Metastatic Liver Carcinoma in the Adrenal Gland (tissue), 2 donors: Measurements from ENCODE around the genes EPOR, RGL3, ZNF443 and GNG14.

GRCh38 chr19:11351669-11352074 is 3.6 kb upstream of the PLPPR2 start:
- PRO-cap, 2 experiments, result no peak in any of the 2 experiments

DNA sequence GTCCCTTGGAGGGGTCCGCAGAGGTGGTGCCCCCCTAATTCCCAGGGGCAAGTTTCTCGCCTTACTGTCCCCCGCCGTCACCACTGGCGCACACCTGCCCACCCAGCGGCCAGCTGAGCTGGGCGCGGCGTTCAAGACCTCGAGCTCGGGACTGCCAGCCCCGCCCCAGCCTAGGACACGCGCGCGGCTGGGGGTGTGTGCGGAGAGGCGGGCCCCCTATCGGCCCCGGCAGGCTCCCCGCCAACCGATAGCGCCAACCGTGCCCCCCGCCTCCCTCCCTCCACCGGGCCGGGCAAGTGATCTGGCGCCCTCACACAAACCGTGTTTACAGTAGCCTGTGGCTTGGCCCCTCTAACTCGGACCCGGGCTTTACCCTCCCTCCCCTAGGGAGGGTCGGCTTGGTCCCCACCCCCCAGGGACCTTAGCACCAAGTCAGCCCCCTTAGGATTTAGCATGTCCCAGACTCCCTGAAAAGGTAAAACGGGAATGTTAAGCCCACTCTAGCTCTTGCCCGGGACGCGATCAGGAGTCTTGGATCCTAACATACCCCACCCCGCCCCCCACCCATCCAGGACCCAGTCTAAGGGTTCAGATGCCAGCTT is 647 bp downstream of the EPOR start:
- PRO-cap, 2 experiments, result peak in 1 of 2 experiments; most common minus-strand start position 147 of the sequence (in 1)

DNA sequence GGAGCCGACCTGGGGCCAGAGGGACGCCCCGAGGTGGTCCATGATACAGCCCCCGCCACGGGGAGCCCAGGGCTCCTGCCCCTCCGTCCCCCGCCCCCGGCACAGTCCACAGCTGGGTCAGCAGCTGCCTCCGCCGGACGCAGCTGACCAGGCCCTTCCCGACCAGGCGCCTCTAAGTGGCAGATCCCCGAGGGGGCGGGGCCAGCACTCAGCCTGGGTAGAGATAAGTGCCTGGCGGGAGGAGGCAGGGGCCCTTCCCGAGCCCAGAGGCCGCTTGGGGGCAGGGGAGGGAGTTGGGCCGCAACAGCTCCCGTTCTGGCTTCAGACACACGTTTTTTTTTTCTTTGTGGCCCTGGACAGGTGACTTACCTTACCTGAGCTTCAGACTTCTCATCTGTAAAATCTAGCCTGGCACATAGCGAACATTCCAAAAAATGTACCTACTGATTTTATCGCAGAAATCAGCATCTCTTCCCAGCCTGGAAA is at the start of gene EPOR:
Gene EPOR, minus strand, starts transcription at position 149 of the 486 bp plus-strand sequence.
- PRO-cap, 2 experiments, result peak in 2 of 2 experiments; most common minus-strand start position 103 of the sequence (in 2)

DNA sequence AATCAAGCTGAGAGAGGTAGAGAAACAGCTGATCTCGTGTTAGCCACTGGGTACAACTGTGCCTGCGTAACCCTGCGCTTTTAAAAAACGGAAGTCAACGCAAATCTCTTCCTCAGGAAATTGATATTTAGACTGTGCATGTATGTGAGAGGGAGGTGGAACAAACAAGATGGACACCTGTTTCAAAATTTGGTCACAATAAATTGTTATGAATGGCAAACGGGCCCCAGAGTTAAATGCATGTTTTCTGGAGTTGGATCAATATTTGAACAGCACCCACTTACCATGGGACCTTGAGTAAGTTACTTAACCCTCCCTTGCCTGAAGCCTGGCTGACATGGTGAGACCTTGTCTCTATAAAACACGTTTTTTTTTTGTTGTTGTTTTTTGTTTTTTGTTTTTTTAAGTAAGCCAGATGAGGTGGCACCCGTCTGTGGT is 3.2 kb upstream of the EPOR start:
- PRO-cap, 2 experiments, result no peak in any of the 2 experiments

GRCh38 chr19:11419217-11419684 is at the start of gene RGL3:
Gene RGL3, minus strand, starts transcription at chr19:11419314.
- PRO-cap, 2 experiments, result peak in 2 of 2 experiments; most common plus-strand start chr19:11419399 (in 1); most common minus-strand start chr19:11419314 (in 2)

GRCh38 chr19:11440960-11441472 is 5.6 kb downstream of the PRKCSH start:
- PRO-cap, 2 experiments, result no peak in any of the 2 experiments

DNA sequence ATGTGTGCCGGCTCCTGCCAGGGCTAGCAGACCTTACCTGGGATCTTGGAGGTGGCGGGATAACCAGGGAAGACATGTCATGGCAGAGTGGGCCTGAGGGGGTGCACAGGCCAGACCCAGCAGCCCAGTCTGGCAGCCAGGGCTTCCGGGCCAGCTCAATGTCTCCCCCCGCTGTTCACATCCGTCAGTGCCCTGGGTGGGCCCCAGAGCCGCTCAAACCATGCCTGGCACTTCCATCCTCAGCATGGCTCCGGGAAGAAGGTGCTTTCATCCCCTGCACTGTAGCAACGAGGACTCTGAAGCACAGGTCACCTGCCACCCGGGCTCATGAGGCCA is 7.1 kb downstream of the ELOF1 start:
- PRO-cap, 2 experiments, result no peak in any of the 2 experiments

- PRO-cap, 2 experiments, result peak in 2 of 2 experiments; most common plus-strand start chr19:11738171 (in 2); most common minus-strand start chr19:11738051 (in 2)
Measured at GRCh38 chr19:11737822-11738732, 669 bp downstream of the ZNF823 start.

- PRO-cap, 2 experiments, result no peak in any of the 2 experiments
Measured at GRCh38 chr19:11968492-11969021, 3.7 kb downstream of the ZNF763 start.

DNA sequence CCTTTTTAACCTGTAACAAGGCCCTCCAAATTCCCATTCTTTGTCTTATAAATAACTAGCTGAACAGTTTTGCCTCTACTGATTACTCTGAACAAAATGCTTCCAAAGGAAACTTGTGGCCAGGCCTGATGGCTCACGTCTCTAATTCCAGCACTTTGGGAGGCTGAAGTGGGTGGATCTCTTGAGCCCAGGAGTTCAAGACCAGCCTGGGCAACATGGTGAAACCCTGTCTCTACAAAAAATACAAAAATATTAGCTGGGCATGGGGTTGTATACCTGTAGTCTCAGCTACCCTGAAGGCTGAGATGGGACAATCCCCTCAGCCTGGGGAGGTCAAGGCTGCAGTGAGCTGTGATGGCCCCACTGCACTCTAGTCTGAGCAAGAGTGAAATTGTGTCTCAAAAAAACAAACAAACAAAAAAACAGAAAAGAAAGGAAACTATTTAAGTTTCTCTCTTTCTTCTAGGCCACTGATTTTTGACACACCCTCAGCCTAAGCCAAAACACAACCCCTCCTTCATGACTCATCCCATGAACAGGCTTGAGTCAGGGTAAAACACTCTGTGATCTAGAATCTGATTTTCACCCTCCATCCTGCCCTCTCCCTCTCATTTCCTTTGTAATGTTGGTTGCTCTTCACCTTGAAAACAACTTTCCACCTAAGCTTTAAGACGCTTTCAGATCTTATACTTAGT is 5.6 kb downstream of the ZNF44 start:
- PRO-cap, 2 experiments, result no peak in any of the 2 experiments

DNA sequence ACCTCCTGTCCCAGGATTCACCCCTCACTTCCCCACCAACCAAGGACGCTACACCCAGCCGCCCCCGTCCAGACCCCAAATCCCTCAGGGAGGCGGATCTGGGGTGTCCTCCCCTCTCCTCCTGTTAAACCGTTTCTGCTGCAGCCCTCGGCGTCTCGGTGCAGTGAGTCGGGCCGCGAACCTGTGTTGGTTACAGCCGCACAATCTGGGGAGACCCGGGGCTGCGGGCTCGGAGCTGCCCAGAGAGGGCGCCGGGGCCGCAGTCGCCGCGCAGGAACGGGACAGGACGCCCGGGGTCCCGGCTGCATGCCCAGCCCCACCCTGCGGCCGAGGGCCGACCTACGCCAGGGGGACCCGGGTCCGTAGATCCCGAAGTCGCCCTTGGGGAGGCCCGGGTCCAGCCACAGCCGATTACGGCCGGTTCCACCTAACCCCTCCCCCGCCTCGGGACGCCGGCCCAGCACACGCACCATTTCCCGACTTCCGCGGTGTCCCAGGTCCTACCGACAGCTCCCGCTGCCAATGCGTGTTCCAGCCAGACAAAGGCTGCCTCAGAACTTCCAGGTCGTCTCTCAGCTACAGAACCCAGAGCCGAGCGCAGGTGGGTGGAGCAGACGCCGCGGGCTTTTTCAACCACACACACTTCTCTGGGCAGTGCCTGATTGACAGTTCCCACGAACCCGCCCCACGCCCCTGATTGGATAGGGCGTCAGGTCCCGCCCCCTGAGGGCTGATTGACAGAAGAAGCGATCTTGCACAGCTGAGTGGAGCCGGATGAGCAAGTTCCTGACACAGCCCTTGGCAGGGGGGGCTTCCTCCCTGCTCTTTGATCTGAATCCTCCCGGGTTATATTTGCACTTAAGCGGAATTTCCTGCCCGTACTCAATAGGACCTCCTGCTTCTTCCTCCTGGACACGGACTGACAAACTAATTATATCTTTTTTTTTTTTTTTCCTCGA is at the start of gene ZNF443:
Gene ZNF443, minus strand, starts transcription at position 580 of the 959 bp plus-strand sequence.
- PRO-cap, 2 experiments, result peak in 2 of 2 experiments; most common plus-strand start position 763 of the sequence (in 2); most common minus-strand start position 649 of the sequence (in 2)

DNA sequence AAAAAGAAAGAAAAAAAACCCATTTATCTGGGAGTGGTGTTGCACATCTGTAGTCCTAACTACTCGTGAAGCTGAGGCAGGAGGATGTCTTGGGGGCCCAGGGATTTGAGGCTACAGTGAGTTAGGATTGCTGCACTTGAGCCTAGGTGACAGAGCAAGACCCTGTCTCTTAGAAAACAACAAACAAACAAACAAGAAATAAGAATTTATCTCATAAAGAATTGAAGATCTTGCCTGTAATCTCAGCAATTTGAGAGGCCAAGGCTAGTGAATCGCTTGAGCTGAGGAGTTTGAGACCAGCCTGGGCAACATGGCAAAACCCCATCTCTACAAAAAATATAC is 12.2 kb downstream of the ZNF791 start:
- PRO-cap, 2 experiments, result no peak in any of the 2 experiments

- PRO-cap, 2 experiments, result no peak in any of the 2 experiments
Measured at GRCh38 chr19:12647109-12648177, 19.1 kb downstream of the MAN2B1 start.

GRCh38 chr19:12675152-12675949 is 6.1 kb upstream of the WDR83OS start:
- PRO-cap, 2 experiments, result no peak in any of the 2 experiments

GRCh38 chr19:12687586-12688028 is at the start of gene GNG14:
Gene GNG14, plus strand, starts transcription at chr19:12687998.
- PRO-cap, 2 experiments, result no peak in any of the 2 experiments

GRCh38 chr19:12706347-12706592 is 9.8 kb upstream of the FBXW9 start:
- PRO-cap, 2 experiments, result peak in 1 of 2 experiments; most common minus-strand start chr19:12706517 (in 1)

DNA sequence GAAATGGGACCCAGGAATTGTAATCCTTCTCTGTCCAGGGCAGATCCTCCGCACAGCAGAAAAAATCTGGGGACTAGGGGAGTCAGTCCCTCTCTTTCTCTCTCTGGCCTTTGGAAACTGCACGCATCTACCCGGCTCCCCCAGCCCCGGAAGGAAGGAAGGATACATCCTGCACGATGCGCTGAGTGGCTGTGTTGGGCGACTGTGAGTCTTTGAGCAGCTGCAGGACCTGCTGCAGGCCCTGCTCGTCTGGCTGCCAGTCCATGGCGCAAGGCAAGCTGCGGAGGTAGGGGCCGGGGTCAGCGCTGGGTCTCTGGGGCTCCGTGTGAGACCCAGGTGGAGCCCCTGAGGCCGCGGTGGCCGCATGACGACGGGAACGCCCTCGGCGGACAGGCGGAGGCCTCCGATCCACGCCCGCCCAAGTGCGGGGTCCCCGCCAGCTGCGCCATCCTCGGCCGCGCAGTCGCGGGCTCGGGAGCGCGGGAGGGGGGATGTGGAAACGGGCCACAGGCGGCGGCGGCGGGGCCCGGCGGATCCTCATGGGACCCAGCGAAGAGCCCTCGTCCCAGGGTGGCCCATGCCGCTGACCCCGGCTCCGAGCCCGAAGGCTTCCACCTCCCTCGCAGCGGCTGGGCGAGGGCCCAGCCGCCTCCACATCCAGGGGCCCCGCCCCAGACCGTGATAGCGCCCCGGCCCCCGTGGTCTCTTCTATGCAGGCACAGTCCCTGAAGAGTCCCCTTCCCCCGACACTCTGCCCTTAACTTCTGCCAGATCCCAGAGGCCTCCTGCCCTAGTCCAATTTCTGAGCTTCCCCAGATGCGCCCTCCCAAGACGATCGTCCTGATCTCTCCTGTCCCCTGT is 2.8 kb downstream of the TNPO2 start:
- PRO-cap, 2 experiments, result no peak in any of the 2 experiments

GRCh38 chr19:12730474-12731494 is 3.7 kb downstream of the TRIR start:
- PRO-cap, 2 experiments, result no peak in any of the 2 experiments

- PRO-cap, 2 experiments, result no peak in any of the 2 experiments
Measured at GRCh38 chr19:12764815-12765400, 10.4 kb downstream of the HOOK2 start.

- PRO-cap, 2 experiments, result no peak in any of the 2 experiments
Measured at GRCh38 chr19:12786064-12786870, 5.0 kb upstream of the JUNB start.